M059J (cell line): ENCODE measurements around a stretch of chr2.

- RAMPAGE, long total RNA: no peak
Observed at GRCh38 chr2:54629195-54630162, 94.0 kb upstream of the EML6 start.

DNA sequence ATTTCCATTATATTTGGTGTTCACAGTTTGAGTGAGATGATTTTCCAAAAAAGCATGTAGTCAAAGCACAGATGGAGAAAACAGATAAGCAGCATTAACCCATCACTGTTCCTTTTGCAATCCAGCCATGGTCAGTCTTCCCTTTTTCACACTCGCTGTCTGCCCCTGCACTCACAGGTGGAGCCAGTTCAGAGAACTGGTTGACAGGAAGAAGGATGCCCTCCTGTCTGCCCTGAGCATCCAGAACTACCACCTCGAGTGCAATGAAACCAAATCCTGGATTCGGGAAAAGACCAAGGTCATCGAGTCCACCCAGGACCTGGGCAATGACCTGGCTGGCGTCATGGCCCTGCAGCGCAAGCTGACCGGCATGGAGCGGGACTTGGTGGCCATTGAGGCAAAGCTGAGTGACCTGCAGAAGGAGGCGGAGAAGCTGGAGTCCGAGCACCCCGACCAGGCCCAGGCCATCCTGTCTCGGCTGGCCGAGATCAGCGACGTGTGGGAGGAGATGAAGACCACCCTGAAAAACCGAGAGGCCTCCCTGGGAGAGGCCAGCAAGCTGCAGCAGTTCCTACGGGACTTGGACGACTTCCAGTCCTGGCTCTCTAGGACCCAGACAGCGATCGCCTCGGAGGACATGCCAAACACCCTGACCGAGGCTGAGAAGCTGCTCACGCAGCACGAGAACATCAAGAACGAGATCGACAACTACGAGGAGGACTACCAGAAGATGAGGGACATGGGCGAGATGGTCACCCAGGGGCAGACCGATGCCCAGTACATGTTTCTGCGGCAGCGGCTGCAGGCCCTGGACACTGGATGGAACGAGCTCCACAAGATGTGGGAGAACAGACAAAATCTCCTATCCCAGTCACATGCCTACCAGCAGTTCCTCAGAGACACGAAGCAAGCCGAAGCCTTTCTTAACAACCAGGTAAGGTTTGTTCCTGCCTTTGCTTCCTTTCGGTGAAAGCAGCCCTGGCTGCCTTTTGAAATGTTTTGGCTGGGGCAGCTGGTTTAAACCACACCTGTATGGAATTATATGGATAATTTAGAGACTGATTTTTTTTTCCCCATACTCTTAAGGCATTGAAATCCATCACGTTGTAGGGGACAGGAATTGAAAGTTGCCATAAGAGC, 92.4 kb upstream of the EML6 start:
- RAMPAGE, long total RNA: no peak

DNA sequence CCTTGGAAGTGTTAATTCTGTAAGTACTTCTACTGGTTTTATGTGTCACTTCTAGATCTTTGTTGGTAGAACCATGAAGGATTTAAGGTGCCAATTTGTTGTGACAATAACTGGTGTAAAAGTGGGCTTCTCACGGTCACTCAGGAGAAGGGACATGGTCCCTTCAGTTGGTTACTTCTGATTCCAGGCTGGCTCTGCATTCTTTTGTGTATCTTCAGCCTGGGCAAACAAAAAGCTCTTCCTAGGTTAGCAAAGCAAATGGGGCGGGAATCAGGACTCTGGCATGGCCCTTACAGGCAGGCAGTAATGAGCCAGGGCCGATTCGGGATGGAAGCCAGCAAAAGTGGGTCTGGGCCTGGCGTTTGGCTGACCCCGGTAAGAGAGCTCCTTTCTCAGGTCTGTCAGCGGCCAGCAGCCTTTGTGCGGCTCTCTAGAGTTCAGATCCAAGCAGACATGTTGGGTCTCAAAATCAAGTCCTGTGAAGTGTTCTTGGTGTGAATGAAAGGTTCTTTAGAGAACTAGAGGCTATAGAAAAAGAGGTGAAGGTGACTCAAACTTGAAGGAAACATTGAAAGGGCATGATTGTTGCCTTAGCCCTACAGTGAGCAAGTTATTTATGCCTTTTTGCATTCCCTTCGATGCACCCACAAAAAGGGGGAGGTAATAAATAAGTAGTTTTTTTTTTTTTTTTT, 81.5 kb upstream of the EML6 start:
- RAMPAGE, long total RNA: no peak

DNA sequence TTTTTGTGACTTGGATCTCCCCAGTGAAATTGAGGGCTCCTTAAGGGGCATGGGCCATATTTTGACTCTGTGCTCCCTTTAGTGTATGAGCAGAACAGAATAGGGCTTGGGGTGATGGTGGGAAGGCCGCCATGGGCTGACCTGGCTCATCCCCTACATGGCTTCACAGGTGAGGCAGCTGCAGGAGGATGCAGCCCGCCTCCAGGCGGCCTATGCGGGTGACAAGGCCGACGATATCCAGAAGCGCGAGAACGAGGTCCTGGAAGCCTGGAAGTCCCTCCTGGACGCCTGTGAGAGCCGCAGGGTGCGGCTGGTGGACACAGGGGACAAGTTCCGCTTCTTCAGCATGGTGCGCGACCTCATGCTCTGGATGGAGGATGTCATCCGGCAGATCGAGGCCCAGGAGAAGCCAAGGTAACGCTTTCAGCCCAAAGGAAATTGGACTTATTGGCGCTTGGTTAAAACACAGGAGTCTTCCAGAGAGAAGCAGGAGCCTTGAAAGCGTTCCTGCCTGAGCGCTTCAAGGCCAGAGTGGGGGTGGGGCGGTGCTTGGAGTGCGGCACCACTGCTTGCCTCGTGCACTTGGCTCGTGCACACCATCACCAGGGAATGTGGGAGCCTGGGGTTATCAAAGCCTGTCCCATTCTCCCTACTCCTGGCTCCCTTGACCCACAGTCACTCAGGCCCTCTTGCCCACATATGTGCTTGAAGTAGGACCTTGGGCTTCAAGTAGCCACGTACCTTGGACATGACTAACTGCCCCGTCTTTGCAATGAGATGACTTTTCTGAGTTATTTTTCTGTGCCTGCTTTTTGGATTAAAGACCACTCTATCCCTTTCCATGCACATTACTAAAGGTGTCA, 69.8 kb upstream of the EML6 start:
- RAMPAGE, long total RNA: no peak

DNA sequence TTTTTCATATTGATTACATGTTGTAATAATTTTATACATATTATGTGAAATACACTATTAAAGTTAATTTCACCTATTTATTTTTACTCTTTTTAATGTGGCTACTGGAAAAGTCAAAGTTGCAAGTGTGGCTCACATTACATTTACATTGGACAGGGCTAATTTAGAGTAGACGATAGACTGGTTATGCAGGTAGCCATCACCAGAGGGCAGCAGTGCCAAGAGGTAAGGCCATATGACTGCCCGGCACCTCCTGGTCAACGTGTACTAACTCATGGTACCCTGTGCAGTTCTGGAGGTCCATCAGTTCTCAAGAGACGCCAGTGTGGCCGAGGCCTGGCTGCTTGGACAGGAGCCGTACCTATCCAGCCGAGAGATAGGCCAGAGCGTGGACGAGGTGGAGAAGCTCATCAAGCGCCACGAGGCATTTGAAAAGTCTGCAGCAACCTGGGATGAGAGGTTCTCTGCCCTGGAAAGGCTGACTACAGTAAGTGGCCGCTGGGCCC, 65.8 kb upstream of the EML6 start:
- RAMPAGE, long total RNA: no peak

GRCh38 chr2:54724000-54724292, 484 bp downstream of the EML6 start:
- RAMPAGE, long total RNA: no peak

DNA sequence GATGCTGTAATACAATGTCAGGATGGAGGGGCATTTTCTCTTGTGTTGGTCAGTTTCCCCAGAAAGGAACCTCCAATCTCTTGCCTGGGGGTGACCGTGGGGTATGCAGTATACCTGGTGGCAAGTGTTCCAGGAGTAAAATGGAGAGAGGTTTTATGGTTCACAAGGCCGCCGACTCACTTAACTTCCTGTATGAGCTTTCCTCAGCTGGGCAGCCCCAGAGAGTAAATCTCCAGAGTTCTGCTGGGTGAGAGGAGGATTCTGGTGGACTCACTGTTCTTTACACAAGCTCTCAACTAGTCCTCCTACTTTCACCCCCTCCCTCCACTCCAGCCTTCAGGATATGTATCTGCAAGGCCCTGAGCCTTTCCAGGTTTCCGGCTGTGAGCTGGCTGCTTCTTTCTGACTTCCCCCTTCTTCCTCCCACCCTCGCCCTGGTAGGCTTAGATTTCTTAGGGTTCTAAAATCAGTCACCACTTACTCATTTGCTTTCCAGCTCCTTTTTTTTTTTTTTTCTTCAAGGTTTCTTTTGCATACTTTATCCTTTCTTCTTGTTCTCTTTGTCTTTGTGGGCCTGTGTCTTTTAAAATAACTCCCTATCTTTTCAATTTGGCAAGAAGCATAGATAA, 34.0 kb downstream of the EML6 start:
- RAMPAGE, long total RNA: no peak

DNA sequence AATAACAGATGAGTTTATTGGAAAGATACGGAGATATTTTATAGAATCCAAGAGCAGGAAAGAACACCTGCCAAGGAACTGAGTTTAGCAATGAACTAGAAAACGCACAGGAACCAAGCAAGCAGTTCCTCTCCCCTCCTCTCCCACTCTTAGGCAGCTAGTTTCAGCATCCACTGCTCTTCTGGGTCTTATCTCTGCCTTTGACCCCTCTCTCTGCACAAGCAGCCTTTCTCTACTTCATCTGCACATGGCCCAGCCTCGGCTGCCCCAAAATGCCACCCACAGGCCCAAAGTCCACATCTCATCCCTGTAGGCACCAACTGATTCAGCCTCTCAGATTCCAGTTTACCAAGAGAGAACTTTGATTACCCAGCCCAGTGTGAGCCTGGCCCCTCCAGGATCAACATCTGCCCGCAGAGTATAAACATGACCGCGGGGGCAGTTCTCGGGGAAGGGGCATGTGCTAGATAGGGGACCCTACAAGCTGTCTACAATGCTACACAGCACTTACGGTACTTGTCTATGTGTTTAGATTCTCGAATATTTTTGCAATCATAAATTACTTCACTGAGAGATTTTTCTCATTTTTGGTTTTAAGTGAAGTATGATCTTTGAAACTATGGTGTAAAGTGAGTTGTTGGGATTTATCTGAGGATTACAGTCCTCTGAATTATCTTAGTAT, 141.7 kb downstream of the RTN4 start:
- RAMPAGE, long total RNA: no peak

DNA sequence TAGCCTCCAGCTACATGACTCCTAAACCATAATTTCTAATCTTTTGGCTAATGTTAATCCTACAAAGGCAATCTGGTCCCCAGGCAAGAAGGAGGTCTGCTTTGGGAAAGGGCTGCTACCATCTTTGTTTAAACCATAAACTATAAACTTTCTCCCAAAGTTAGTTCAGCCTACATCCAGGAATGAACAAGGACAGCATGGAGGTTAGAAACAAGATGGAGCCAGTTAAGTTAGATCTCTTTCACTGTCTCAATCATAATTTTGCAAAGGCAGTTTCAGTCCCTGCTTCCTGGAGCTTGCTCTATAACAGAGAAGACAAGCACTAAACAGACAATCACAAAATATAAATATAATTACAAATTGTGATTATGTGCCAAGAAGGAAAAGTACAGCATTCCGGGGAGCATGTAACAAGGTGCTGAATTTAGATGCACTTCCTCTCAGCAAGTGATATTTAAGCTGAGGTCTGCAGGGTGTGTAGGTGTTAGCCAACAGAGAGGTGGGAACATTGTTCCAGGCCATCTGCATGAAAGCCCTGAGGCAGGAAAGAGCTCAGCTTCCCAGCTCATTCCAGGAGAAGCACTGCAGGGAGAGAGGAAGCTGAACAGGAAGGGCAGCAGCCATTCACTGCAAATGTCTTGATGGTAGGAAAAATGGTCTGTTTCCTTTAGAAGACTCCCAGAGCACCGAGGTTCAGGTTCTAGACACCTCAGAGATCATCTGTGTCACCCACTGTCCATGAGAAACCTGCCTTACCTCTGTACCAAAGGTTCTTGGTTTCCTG, 84.3 kb downstream of the RTN4 start:
- RAMPAGE, long total RNA: no peak

GRCh38 chr2:55011695-55012346, 38.4 kb downstream of the RTN4 start:
- RAMPAGE, long total RNA: no peak

DNA sequence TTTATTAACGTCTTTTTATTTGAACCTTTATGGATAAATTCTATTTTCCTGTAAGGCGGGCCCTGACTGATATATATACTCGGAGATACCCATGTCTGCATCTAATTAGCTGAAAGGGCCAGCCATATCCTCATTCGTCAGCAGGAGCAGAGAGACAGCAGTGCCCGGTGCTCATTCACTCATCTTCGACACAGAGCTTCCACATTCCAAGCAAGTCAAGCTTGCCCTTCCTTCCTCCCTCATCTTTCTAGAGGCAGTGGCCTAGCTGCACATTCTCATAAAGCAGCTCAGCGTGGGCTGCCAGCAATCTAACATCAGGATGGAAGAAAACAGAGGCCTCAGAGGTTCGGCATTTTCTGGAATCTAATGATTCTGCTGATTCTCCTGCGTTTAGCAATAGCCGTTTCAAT, 68.9 kb downstream of the CLHC1 start:
- RAMPAGE, long total RNA: no peak

DNA sequence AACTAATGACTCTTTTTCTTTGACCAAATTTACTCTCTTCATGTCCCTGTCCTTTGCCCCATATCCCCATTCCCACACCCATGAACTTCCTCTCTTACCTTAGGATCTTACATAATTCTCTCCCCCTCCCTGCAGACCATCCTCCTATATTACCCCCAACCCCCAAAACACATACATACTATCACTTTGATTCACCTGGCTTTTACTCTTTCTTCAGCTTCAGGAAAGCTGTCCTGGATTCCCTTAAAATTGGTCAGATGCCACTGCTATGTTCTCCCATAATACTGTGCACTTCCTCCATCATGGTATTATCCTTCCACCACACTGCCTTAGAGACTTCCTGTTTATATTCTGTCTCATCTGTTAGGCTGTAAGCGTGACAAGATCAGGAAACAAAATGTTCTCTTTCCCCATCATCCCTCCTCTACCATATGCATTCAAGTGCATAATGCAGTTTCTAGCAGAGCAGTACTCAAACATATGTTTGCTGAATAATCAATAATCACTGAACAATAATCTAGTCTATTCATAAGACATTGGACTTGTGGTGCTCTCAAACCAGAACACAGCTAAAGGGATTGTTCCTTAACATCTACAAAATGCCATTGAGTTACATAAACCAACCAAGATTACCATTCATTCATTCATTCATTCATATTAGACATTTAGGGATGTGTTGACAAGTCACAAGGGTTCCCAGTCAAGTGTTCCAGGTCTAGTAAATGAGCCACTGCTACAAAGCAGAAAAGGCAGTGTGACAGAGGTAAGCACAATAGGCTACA, 4.1 kb downstream of the CLHC1 start:
- RAMPAGE, long total RNA: no peak

- RAMPAGE, long total RNA: no peak
Observed at GRCh38 chr2:55236314-55237488, 4.2 kb downstream of the RPS27A start.

- RAMPAGE, long total RNA: no peak
Observed at GRCh38 chr2:55279997-55280642, 11.1 kb upstream of the MTIF2 start.

DNA sequence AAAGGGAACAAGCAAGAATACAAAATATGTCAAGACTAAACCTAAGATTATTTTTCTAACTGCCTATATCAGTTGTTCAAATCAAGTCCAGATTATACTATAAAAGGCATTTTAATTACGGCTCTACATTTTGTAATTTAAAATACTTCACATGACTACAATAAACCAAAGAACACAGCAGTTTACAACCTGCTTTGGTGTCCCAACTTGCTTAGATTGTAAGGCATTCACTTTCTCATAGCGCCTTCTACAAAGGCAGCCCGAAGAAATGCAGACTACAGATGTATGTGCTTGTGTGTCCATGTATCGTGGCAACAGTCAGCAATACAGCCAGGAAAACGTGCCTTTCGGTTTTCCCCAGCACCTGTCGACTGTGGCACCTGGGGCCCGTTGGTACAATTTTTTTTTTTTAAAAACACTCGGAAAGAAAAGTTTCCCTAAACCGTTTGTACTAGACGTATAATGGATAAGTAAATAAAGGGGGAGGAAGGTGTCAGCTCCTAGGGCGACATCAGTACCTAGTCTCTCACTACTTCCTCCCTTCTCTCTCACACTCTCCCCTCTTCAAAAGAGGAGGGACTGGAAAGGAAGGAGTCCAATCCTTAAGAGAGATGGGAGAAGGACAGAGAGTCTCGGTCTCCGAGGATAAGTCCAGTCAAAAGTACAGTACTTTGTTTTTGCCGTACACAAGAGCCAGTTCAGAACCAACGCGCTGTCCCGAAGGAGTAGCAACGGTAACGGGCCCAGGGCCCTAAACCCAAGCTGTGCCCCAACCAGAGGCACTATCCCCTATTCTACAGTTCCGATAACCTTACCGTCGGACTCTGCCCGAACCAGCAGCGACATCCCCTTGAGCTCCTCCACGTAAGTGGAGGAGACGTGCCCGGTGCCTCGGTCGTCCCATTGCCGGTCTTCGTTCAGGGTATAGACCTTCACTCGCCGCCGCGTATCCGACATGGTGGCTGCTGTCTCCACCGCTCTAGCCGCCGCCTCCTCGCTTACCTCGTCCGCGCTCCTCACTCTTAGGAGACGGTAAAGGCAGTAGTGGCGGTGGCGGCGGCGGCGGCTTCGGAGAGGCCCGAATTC, 750 bp downstream of the PPP4R3B start:
- RAMPAGE, long total RNA: no peak

DNA sequence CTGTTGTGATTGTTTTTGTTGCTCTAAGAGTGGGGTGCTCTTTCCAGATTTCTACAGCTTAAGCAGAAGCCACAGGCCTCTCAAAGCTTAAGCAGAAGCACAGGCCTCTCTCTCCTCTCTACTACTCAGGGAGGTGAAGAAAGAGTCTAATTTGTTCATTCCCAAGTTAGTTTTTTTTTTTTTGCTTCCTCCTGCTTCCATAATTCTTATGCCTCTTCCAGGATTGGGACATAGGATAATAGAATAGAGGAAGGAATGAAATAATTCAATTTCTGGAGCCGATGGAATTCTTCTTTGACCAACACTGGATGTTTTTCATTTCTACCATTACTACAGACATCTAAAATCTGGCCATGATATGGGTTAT, 8.2 kb upstream of the PNPT1 start:
- RAMPAGE, long total RNA: no peak

DNA sequence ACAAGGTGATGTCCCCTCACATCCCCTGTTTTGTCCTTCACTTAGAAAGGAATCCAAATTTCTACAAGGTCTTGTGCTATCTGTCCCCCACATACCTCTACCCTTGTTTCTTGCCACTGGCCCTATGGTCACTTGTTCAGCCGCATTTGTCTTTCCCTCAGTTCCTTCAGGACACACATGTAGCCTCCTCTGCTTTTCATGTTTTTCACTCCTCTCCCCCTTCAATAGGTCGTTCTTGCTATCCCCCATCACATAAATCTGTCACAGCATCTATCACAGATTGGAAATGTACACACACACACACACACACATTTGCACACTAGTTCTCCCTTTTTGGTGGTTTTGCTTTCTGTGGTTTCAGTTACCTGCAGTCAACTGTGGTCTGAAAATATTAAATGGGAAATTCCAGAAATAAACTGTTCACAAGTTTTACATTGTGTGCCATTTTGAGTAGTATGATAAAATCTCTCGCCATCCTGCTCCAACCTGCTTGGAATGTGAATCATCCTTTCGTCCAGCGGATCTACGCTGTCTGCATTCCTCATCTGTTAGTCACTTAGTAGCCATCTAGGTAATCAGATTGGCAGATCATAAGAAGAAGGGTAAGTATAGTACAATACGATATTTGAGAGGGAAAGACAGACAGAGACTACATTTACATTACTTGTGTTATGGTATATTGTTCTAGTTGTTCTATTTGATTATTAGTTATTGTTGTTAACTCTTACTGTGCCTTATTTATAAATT, 85.9 kb upstream of the PNPT1 start:
- RAMPAGE, long total RNA: no peak

DNA sequence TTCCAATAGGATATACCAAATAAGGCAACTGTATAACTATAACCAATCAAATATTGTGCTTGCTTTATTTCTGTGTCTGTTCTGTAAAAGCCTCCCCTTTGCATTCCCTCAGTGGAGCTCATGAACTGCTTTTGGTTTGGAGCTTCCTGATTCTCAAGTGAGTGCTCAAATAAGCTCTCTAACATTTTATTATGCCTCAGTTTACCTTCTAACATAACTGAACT, 137.7 kb upstream of the VRK2 start:
- RAMPAGE, long total RNA: no peak

DNA sequence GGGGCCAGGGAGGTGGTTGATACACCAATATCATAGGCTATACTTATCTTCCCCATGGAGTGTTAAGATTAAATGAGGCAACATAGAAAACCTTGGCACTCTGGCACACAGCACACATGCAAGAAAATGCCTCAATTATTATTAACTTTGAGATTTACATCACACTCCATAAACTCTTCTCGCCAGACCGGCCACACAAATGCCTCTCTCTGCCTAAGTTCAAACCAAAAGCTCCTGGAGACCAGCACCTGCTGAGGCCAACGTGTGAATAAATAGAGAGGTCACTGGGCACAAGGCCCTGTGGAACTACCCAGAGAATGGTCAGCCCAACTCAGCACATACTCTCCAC, 498.7 kb downstream of the BCL11A start:
- RAMPAGE, long total RNA: no peak

- RAMPAGE, long total RNA: no peak
Observed at GRCh38 chr2:60550153-60551165, 3.0 kb downstream of the BCL11A start.